Cardiac atrium fibroblast (primary cell): ENCODE measurements around the gene ARAP2.

- RAMPAGE, long total RNA = no peak
Observed at GRCh38 chr4:36235095-36235756, 9.1 kb downstream of the ARAP2 start.

- RAMPAGE, long total RNA = no peak
Observed at GRCh38 chr4:36244237-36245193, at the start of gene ARAP2. ARAP2 (minus strand) TSS chr4:36244514.

- RAMPAGE, long total RNA = no peak
Observed at GRCh38 chr4:36256220-36256837, 12.0 kb upstream of the ARAP2 start.

DNA sequence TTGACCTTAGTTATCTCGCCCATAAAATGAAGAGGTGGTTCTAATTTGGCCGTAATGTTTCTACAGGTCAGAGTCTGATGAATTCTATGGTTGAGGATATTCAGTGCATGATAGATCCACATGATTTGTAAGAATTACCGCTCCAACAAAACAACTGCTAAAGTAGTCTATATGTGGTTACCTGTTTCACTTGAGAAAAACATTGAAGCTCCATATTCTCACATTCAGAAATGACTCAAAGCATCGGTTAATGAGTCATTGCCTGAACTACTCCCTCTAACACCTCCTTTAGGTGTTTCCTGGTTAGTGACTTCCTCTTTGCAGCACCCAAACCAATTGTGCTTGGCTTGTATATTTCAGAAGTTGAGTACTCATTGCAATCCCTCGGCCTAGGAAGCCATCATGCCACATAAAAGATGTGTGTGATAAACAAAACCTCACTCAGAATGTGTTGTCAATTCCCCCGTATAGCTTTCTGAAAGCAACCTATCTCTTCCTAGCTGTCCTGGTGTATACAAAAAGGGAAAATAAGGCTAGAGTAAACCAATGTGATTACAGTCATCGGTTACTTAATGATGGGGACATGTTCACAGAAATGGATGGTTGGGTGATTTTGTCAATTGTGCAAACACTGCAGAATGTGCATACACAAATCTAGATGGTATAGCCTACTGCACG lies 4.8 kb downstream of the DTHD1 start:
- RAMPAGE, long total RNA = no peak

DNA sequence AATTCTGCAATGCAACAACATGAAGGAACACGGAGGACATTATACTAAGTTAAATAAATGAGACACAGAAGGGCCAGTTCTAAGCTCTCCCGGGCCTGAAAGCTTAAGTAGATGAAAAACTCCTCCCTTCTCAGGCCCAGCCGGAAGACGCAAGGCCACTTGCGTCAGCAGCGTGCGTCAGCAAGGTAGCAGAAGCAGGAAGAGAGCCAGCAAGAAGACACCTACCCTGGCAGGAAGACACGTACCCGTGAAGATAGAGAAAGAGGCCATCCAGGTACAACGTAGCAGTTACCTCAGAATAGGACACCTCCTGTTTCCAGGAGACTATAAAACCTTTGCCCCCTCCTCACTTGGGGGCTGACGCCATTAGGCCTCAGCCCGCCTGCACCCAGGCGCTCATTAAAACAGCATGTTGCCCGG lies 242.9 kb upstream of the NWD2 start:
- RAMPAGE, long total RNA = no peak

GRCh38 chr4:37427276-37427667 lies 26.5 kb upstream of the C4orf19 start:
- RAMPAGE, long total RNA = no peak

- RAMPAGE, long total RNA = no peak
Observed at GRCh38 chr4:37455497-37456336, 2.0 kb downstream of the C4orf19 start.

DNA sequence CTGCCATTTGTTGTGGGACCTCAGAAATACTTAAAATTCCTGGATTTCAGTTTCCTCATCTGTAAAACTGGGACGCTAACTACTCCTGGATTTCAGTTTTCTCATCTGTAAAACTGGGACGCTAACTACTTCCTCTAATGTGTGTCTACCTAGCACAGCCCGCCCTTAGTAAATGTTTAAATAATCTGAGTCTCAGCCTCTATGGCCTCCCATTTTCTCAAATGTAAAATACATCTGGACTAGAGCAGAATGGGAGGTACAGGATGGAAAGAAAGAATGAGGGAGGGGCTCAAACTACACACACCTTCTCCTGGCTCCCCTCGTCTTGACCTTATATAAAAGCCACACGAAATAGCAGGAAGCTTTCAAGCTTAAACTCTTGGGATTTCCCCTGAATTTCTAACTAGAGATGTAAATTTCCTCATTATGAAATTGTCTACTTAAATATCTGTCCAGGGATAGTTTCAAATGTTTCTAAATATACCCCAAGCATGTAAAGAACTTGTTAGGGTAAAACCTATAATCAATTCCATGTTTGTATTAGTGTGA lies 10.7 kb downstream of the C4orf19 start:
- RAMPAGE, long total RNA = no peak

DNA sequence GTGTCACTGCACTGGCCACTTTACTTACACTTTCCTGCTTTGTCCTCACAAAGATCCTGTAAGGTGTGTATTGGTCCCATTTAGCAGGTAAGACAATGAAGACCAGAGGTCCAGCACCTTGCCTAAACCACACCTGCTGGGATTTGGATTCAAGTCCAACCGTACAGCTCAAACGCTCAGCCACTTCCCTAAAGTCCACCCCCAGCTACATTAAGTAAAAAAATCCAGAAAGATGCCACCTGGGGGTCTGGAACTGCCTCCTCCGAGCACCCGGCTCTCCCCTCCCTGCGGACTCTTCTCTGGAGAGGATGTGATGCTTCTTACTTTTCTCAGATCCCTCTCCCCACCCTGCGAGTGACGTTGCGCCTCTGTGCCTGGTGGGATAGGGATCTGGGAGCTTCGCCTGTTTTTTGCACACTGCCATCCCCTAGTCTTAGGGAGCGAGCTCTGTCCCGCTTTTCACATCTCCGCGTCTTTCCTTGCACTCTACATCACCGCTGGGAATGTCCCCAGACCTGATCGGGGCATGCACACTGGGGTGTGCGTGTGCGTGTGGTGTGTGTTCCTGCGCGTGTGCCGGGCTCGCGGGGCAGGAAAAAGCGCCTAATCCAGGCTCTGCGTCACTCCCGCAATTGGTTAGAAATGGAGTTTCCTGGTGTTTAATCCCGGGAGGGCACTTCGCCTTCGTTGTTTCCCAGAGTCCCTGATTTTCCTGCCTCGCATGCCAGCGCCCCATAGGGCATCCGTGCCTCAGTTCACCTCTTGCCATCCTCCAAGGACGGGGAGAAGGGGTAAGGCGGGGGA lies 1.1 kb upstream of the TBC1D1 start:
- RAMPAGE, long total RNA = no peak

GRCh38 chr4:38005373-38005673 lies 45.1 kb downstream of the PTTG2 start:
- RAMPAGE, long total RNA = no peak

GRCh38 chr4:38050419-38050928 lies 90.3 kb downstream of the PTTG2 start:
- RAMPAGE, long total RNA = no peak

DNA sequence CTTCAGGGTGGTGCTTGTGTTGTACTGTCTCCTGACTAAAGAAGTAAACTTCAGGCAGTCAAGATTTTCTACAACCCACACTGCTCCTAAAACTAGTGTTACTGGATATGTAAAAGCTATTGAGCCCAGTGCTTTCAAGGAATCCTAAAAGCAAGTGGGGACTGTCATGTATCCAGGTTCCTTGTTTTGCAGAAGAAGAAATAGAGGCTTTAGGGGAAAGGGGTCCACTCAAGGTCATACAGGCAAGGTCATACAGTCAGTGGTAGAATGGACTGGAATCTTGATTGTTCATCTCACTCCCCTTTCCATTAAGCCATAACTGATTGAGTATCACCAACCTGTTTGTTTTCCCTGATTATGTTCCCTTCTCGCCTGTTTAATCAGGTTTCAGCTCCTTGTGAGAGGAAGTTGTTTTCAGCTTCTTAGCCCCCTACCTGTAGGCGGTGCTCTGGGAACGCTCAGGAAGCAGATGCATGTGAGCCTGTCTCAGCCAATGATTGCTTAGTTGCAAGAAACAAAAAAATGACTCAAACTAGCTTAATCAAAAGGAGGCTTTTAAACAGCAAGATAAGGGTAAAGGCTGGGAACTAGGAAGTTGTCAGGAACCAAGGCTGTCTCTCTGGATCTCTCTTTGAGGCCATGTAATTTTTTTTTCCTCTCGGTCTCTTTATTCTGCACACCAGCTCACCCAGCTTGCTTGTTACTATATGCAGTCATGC lies 108.9 kb downstream of the PTTG2 start:
- RAMPAGE, long total RNA = no peak

GRCh38 chr4:38140488-38141294 lies 180.5 kb downstream of the PTTG2 start:
- RAMPAGE, long total RNA = no peak

- RAMPAGE, long total RNA = no peak
Observed at GRCh38 chr4:38509512-38509890, 154.5 kb upstream of the KLF3 start.

DNA sequence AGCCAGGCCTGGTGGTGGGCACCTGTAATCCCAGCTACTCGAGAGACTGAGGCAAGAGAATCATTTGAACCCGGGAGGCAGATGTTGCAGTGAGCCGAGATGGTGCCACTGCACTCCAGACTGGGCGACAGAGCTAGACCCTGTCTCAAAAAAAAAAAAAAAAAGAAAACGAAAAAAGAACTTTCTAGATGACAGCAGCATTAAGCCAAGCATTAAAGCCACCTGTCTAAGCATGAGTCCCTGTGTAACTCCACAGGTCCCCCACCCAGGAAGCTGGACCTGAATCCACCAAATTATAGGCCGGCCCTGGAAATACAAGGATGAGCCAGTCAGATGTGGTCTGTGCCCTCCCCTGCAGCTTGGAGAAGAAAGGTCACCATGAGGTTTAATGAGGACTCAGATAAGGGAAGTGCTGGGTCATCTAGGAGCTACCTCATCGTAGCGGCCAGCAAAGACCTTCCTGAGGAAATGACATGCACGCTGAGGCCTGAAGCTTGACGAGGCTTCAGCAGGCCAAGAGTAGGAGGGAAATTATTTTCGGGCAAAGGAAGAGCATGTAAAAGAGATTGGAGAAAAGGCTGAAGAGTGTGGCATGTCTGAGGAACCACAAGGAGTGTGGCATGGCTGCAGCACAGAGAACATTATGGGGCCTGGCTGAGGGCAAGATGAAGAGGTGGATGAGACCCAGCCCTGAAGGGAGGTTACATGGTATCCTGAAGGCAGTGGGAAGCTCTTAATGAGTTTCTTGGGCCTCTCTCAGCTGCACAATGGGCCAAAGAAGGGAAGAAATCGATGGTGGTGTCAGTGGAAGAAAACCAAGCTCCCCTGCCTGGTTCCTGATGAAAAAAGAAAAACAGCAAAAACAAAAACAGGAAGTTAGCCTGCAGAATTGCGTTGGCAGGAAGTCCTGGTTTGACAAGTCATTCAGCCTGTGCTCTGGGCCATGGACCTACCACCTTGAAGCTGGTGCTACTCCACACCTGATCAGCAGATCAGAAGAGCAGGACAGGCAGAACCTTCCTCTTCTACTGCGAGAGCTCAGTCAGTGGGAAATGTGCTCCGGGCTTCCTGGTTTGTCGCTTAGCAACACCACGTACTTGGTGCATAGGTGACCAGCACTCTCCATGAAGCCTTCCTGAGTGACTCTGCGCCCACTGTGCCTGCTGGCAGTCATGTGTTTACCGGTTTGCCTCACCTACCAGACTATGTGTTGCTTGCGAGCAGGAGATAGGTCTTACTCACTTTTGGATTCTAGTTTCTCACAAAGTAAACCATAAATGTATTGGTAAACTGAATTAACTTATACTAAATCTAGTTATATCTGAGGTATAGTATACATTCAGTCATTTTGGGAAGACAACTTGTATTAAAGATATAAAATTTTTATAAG lies 134.6 kb upstream of the KLF3 start:
- RAMPAGE, long total RNA = no peak

DNA sequence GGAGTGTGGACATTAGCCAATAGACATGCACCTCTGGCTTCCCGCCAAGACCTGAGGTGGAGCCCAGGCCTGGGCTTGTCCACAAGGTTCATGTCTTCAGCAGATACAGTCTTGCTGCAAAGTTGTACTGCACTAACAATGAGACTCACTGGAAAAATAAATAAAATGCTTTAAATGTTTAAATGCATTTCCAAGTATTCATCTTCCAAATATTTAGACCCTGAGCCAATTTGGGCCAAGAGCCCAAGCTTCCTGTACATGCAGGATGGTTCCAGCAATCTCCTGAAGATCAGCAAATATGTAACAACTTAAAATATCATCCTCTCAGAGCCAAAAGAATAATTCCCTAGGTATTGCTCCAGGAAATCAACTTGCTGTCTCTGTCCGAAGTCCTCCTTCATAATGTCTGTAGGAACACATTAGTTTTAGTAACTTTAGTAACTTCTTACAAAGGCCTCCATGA lies 98.6 kb upstream of the KLF3 start:
- RAMPAGE, long total RNA = no peak

DNA sequence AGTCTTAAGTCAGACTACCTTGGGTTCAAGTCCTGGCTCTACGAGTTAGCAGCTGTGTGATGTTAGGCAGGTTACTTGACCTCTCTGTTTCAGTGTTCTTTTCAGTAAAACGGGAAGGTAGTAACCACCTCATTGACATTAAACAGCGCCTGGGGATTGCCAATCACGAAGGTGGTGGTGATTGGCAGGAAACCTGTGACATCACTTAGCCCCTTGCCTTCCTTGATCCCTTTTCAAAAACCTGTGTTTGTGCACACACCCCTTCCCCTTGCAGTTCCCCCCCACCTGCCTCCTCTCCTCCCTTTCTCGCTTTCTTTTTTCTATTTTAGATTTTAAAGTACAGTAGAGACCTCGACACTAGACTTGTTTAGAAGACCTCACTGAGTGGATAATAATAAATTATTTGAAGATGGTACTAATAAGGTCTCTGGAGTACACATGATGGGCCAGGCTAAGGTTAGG lies 7.7 kb downstream of the KLF3 start:
- RAMPAGE, long total RNA = no peak

DNA sequence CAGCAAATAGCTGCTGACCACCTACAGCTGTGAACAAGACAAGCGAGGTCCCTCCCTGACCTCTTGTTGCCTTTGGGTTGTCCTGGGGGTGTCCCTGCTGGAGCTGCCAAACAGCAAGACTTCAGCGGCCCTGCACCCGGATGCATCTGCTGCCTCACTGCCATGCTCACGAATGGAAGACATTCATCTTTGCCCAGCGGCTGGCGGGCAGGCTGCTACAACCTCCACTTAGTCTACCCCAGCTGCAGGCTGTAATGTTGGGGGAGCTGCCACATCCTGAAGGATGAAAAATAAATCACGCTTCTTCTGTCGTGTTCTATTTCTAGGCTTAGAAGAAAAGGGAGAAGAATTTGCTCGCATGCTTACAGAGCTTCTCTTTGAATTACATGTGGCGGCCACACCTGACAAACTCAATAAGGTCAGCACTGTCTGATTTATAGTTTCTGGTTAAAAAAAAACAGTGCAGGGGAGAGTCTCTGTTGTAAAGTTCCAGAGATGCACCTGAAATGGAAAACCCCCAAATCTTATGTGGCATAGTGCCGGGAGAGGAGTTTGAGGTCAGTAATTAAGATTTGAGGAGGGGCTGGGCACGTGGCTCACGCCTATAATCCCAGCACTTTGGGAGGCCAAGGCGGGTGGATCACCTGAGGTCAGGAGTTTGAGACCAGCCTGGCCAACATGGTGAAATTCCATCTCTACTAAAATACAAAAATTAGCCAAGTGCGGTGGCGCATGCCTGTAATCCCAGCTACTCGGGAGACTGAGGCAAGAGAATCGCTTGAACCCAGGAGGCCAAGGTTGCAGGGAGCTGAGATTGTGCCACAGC lies 61.5 kb downstream of the FAM114A1 start:
- RAMPAGE, long total RNA = no peak

GRCh38 chr4:38965163-38965682 lies 67.0 kb downstream of the TMEM156 start:
- RAMPAGE, long total RNA = no peak

DNA sequence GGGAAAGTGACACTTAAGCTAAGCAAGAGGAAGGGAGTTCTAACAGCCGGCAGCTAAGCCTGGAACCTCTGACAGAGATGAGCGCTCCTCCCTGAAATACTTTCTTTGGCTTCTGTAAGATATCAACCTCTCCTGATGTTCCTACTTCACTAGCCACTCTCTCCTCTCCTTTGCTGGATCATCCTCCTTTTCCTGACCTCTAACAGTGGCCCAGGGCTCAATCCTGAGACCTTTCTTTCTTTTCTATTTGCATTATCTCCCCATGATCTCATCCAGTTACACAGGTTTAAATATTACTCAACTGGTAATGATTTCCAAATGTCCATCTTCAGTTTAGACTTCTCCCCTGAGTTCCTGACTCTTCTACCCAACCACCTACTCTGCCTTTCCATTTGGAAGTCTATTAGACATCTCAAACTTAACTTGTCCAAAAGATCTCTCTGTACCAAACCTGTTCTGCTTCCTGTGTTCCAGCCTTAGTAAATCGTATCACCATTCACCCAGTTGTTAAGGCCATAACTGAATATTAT lies 41.2 kb downstream of the RFC1 start:
- RAMPAGE, long total RNA = no peak